Endothelial cell (in vitro differentiated cells): ENCODE measurements around a stretch of chr7.

- PRO-cap = no peak
These were observed 66.8 kb upstream of the ATP6V0A4 start for GRCh38 chr7:138864832-138865245.

GRCh38 chr7:139054107-139054588 lies 18.3 kb upstream of the ZC3HAV1L start:
- PRO-cap = no peak

- PRO-cap = no peak
These were observed 15.0 kb downstream of the ZC3HAV1 start for GRCh38 chr7:139094477-139094979.

GRCh38 chr7:139301357-139302302 lies 39.5 kb upstream of the FMC1 start:
- PRO-cap = no peak

- PRO-cap = bidirectional peak, plus-strand start at chr7:139358784, minus-strand start at chr7:139358796; bidirectional peak, plus-strand start at chr7:139359052, minus-strand start at chr7:139358849
These were observed 1.2 kb upstream of the LUC7L2 start for GRCh38 chr7:139358531-139358933.

GRCh38 chr7:139379047-139379392 lies 19.3 kb downstream of the LUC7L2 start:
- PRO-cap = no peak

- PRO-cap = no peak
These were observed 20.8 kb downstream of the LUC7L2 start for GRCh38 chr7:139380083-139381363.

- PRO-cap = no peak
These were observed 57.7 kb downstream of the LUC7L2 start for GRCh38 chr7:139417238-139417933.

- PRO-cap = no peak
These were observed 61.0 kb downstream of the KLRG2 start for GRCh38 chr7:139422075-139423313.

- PRO-cap = no peak
These were observed 113.7 kb downstream of the CLEC2L start for GRCh38 chr7:139637138-139637680.

DNA sequence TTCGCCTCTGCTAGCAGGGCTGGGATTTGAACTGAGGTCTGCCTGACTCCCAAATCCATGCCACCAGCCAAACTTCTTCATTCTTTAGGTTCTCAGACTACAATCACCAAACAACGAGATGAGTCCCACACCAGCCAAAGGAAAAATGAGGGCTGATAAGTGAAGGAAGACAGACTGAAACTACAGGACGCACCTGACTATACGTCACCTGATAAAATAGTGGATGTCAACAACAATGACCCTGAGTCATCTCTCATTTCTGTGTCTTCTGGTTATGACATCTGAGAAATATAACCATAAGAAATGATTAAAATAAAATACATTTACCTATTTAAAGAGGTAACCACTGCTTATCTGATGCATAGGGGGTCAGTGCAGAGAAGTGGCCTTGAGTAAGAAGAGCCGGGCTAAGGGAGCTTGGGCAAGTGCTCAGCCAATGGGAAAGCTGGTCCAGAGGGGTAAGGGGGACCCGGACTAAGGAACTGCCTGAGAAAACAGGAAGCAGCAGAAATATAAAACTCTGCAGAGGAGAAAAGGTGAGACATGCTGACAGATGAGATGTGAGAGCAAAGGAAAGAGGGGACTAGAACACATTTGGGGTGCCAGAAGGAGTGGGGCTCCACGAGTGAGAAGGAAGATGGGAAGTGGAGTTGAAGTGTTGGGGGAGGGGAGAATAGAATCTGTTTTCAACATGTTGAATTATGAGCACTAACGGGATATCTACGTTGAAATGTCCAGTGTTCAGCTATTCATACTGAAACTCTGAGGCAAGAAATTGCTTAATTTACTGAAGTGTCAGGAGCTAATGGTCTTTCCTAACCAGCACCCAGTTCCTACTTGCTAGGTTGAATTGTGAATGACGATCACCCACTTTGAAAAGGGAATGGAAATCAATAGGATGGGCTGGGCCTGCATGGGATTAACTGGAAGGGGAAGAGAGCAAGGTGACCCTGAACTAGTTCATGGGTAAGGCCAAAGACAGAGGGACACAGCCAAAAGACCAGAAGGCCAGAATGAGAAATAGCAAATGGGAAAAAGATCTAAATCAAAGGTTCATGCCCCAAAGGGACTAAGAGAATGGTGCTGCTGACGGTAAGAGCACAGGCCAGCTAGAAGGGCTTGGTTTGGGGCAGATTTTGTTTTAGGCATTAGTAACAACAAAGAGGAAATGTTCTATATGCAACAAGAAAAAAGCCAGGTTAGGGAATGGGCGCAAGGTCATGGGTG lies 51.6 kb downstream of the HIPK2 start:
- PRO-cap = no peak

DNA sequence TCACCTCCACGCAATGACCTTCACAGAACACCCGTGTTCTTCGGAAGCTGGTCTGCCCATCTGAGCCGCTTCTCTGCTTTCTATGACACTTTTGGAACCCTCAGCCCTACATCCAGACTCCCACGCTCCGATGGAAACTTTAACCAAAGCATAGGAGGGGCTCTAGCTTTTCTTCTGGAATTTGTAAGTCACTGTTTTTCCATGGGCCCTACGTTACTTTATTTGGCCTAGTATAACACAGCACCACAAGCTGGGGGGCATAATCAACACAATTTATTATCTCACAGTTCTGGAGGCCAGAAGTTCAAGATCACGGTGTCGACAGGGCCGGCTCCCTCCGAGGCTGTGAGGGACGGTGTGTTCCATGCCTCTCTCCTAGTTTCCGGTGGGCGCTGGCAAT lies 29.7 kb downstream of the HIPK2 start:
- PRO-cap = no peak

DNA sequence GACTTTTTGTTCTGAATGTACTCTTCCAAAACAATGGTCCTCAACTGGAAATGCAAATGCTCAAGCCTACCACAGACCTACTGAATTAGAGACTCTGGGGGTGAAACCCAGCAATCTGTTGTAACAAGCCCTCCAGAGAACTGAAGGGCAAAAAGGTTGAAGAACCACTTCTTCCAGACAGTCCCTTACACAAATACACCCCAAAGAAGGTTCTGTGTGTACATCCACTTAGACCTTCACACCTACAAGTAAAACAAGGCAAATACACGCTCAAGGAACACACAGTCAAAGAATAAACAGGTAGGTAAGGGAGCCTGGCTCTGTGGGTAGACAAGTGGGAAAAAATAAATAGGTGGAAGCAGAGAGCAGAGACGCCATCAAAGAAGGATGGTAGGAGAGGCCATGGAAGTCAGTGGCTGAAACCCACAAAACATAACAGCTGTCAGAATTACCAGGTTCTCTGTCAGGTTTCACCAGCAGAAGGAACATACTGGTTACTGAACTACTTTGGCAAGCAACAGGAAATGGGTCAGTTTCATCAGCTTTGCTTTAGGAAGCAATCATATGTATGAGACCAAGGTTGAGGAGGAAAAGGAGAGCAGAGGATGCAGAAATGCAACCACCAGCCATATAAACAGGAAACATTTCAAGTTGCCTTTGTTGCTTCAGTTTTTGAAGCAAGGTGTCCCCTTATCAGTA lies 10.5 kb downstream of the HIPK2 start:
- PRO-cap = no peak

GRCh38 chr7:139767833-139768785 lies 9.7 kb downstream of the HIPK2 start:
- PRO-cap = no peak

- PRO-cap = no peak
These were observed 26.0 kb upstream of the PARP12 start for GRCh38 chr7:140088633-140089349.

- PRO-cap = no peak
These were observed 36.9 kb upstream of the PARP12 start for GRCh38 chr7:140099432-140100339.

- PRO-cap = no peak
These were observed 53.7 kb upstream of the KDM7A start for GRCh38 chr7:140230558-140230809.

DNA sequence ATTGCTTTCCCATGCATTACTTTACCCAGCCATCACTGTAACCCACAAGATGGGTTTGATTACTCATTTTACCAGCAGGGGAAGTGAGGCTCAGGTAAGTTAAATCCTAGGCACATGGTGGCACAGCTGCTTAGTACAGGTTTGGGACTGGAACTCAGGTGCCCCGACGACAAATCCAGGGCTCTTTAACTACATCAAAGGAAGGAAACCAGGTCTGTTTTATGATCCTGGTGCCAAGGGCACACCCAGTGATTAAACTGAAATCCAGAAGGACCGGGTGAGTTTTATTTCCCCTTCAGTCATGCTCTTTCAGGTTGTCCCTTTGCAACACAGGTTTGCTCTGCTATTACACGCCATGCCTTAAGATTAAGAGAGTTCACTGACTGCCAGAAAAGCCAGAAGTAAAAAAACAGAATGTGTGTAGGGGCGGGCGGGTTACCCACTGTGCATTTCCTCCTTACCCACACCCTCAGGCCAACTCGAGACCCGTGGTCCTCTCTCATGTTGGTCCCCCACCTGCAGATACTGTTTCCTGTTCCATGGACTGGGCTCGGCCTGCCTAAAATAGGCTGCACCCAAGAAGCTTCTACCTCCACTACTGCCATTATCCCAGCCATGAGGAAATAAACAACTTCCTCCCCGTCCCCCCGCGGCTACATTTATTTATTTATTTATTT lies 55.1 kb upstream of the KDM7A start:
- PRO-cap = no peak

- PRO-cap = no peak
These were observed 70.7 kb upstream of the KDM7A start for GRCh38 chr7:140247398-140247966.

GRCh38 chr7:140327009-140327727 lies 71.2 kb downstream of the SLC37A3 start:
- PRO-cap = no peak